Jejunum (tissue), 1 donor: ENCODE measurements around the genes DCTN4, ANXA6 and GLRA1.

GRCh38 chr5:150758135-150759436 is at the start of gene DCTN4:
Gene DCTN4, minus strand, starts transcription at chr5:150759017.
- PRO-cap = bidirectional peak, plus-strand start at chr5:150758781, minus-strand start at chr5:150758502; bidirectional peak, plus-strand start at chr5:150759139, minus-strand start at chr5:150759006

DNA sequence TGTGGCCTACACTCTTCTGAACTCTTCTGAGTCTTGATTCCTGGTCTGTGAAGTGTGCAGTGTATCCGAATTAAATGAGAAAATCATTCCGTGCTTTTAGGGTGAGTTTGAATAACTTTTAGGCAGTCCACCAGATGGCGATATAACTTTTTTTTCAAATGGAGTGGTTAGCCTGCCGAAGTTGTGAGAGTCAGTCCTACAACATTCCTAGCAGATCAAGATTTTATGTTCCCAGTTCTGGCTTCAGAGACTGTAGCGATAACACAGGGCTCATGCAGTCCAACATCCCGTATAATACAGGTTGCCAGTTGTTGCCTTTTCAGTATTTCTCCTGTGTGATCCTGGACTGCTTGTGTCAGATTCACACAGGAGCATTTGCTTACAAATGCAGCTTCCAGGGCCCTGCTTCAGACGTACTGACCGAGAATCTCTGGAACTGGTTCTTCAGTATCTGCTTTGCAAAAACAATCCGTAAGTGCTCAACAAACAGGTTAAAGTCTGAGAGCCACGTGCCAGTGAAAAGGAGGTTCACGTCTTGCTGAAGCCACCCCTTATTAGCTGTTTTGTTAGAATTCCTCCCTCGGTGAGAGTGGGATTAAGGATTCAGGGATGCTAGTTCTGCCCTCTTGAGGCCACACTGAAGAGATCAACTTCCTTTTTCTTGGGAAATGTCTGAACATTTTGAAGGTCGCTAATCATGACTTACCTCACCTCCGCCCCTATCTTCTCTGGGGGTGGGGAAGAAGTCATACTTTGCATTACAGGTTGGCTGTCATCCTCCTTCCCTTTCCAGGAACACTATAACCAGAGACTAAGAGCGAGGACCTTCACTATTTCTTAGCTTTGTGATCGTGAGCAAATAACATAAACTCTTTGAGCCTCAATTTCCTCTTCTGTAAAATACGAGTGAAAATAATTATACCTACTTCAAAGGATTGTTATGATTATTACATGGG is 22.8 kb downstream of the SMIM3 start:
- PRO-cap = no peak

DNA sequence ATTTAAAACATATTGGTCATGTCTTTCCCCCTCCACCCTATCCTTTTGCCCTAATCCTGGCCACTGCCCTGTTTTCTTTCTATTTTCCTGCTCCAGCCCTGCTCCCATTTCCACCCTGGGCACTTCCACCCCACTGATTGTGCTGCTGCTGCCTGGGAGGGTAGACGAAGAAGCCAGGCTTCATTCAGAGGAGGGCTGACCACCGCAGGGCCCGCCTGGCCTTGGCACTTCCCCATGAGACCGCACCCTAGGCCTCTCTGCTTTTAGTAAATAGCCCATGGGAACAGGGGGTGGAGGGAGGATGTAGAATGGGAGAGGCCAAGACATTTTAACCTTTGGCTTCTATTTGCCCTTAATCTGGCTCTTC is 13.7 kb upstream of the GPX3 start:
- PRO-cap = no peak

- PRO-cap = no peak
Measured at GRCh38 chr5:151016658-151017127, 3.7 kb upstream of the GPX3 start.

DNA sequence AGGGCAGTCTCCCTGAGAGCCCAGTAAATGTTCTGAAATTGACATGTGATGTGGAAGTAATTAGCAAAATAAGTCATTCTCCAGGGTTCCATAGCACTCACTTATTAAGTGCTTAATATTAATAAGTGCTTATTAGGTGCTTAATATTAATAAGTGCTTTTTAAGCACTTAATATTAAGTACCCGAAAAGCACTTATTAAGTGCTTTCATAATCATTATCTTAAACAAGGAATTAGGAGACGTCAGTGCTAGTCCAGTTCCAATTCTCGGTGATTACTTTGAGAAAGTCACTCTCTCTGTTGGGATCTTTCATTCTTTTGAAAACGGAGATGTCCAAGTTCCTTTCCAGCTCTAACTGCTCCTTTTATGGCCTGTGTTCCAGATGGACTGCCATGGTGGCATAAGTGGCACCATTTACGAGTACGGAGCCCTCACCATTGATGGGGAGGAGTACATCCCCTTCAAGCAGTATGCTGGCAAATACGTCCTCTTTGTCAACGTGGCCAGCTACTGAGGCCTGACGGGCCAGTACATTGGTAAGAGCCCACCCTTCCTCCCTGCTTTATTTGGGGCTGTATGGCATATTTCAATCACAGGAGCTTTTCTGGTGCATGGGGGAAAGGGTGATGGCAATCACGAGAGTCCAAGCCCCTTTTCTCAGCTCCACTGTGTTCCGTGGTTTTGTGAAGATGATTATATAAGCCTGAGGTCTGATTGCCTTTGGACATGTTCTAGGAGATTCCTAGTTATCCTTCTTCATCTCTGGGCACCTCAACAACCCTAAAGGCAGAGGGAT is 4.8 kb downstream of the GPX3 start:
- PRO-cap = no peak

- PRO-cap = no peak
Measured at GRCh38 chr5:151058763-151059300, 22.0 kb downstream of the TNIP1 start.

DNA sequence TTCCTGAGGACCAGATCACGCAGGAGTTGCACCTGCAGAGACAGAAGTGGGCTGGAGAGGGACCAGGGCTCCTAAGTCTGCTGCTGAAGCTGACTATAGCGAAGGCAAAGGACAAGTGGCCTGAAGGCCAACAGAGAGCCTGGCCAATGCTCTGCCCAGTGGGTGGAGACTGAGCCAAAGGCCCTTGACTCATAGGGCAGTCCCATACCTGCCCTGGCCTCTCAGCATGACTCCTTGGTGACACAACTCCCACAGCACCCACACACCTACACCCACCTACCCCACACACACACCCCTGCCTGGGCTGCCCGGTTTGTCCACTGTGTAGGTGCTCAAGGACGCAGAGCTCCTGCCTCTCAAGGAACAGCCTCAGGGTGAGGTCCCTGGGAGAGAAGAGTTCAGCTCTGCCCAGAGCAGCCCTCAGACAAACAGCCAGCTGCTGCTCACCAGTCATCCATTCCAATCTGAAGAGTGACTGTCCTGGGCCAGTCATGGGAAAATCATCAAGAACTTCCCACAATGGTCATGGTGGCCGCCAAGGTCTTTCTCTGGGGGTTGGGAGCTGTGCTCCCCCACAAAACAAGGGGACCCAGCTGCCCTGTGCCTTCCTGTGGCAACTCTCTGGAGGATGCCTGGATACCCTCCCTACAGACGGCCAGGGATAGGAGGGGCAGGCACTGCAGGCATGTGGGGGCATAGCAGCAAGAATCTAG is 5.0 kb downstream of the TNIP1 start:
- PRO-cap = bidirectional peak, plus-strand start at position 261 of the sequence, minus-strand start at position 106 of the sequence

GRCh38 chr5:151098629-151098811 is 17.7 kb upstream of the TNIP1 start:
- PRO-cap = no peak

- PRO-cap = unidirectional peak, minus-strand start at chr5:151157529; bidirectional peak, plus-strand start at chr5:151157917, minus-strand start at chr5:151157779
Measured at GRCh38 chr5:151157409-151158050, at the start of gene ANXA6. Gene ANXA6, minus strand, starts transcription at chr5:151157779.

GRCh38 chr5:151212311-151213188 is 11.3 kb downstream of the CCDC69 start:
- PRO-cap = no peak

DNA sequence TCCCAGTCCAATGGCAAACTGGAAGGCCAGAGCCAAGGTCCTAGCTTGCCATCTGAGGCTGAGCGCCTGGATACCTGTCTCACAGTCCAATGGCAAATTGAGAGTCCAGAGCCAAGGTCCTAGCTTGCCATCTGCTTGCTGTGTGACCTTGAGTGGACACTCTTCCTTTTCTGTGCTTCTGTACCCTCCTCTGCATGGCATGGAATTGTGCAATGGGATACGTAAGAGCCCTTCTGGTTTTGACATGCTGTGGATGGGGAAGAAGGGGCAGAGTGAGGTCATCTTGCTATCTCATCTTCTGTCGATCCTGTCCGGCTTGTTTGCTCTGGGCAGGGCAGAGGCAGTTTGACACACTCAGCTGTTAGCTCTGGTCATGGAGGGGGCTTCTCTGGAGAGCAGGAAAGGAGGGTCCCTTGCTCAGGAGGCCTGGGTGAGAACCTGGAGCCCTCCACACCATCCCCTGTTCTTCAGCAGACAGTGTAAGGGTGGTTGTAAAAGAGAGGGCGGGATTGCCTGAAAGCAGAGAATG is 8.7 kb downstream of the CCDC69 start:
- PRO-cap = no peak

DNA sequence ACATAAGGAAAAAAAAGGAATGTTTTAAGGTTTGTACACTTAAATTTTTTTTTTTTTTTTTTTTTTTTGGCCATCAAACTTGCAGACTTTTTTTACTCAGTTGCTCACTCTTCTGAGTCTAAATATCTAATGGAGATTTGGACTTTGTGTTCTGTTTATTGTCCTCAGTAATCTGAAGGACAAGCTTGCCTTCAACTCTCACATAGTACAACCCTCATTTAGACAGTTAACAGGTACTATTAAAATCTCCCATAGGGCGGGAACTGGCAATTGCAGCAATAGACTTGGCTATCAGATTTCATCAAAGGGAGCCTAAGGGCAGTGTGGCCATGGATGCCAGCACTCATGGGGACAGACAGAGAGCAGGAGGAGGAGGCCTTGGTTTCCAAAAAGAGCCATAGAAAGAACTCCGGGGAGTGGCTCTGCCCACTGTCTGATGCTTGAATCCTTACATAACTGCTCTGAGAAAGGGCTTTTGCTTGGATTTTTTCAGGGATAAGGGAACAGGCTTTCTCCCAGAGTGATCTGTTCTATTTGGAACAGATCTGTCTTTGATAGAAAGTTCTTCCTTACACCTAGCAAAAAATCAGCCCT is 6.7 kb downstream of the SLC36A1 start:
- PRO-cap = no peak

DNA sequence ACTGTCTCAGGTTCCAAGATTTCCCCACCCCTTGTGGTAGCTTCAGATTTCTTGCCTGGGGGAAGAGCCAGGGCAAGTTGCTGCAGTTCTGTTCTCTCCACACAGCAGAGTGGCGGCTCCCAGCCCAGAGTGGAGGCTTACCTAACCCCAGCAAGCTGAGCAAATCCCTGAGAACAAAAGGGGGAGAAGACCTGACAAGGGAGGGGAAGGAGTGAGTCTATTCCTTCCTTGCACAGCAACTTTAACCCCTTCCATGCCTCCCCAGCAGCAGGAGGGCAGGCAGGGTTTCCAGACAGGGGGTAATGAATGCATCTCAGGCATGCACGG is 28.6 kb upstream of the FAT2 start:
- PRO-cap = no peak

- PRO-cap = no peak
Measured at GRCh38 chr5:151662394-151663085, 24.2 kb downstream of the SPARC start.

DNA sequence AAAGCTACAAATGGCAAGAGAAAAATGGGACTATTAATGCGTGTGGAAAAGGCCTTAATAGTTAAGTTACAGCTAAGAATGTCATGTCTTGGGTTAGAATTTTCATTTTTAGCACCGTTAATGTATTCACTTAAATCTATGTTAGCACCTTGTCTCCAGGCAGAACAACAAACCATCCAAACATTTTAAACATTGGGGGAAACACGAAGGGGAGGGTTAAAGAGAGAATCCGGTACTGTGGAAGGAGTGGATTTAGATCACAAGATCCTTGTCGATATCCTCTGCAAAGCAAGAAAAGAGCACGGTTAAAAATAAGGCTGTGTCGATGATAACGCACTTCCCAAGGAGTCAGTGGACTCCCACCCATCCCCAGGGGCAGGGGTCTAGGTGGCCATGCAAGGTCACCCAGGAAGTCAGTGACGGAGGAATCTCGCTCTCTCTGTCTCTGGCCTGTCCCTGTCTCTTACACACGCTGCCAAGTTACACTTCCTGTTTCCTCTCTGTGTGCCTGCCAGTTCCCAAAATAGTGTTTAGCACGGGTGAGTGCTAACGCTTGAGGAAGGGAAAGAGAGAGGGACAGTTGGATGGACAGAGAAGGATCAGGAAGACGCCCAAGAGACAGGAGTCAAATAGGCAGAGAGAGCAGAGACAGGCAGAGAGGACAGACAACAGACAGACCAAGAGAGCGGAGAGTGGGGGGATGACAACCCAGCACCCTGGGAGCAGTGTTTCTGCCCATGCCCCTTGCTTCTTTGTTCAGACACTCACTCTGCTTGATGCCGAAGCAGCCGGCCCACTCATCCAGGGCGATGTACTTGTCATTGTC is 23.2 kb downstream of the SPARC start:
- PRO-cap = no peak

DNA sequence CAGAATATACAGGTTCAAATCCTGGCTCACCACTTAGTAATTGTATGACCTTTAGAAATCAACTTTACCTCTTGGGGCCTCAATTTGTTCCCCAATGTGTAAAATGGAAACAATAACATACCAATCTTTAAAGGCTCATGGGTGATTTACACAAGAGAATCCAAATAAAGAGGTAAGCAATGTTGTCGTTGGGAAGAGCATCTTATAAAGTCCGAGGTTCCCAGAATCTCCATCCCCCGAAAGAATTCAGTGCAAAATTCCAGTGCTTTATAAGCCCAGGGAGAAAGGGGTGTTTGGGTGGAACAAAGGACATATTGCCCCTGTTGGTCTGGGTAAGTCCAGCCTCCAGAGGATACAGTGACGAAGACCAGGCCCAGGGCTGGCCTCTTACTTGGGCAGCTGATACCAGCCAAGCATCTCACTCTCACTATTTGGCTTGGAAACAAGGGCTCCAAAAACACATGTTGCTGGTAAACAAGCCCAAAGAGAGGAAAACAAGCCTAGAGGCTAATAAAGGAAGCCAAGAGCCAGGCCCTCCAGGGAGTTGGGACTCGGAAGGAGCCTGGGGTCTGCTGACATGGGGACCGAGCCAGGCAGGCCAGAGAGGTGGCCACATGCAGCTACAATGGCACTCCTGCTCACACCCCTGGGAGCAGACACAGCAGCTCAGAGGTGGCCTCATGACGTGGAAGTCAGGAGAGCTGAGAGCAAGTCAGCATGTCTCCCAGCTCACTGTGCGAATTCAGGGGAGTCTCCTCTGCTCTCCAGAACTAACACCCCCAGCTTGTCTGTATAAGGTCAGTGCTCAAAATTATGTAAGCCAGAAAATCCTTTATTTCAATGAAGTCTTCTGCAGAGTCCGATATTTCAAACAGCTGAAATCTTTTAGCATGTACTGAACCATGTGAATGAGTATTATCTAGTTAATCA is 5.8 kb downstream of the SPARC start:
- PRO-cap = no peak

DNA sequence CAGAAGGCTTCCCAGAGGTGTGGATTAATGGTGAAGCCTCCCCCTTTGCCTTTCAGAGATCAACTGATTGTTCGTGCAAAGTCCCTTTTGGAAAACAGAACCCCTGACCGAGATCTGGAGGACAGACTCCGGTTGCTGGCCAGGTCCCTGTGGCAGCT is 510 bp downstream of the SPARC start:
- PRO-cap = no peak

DNA sequence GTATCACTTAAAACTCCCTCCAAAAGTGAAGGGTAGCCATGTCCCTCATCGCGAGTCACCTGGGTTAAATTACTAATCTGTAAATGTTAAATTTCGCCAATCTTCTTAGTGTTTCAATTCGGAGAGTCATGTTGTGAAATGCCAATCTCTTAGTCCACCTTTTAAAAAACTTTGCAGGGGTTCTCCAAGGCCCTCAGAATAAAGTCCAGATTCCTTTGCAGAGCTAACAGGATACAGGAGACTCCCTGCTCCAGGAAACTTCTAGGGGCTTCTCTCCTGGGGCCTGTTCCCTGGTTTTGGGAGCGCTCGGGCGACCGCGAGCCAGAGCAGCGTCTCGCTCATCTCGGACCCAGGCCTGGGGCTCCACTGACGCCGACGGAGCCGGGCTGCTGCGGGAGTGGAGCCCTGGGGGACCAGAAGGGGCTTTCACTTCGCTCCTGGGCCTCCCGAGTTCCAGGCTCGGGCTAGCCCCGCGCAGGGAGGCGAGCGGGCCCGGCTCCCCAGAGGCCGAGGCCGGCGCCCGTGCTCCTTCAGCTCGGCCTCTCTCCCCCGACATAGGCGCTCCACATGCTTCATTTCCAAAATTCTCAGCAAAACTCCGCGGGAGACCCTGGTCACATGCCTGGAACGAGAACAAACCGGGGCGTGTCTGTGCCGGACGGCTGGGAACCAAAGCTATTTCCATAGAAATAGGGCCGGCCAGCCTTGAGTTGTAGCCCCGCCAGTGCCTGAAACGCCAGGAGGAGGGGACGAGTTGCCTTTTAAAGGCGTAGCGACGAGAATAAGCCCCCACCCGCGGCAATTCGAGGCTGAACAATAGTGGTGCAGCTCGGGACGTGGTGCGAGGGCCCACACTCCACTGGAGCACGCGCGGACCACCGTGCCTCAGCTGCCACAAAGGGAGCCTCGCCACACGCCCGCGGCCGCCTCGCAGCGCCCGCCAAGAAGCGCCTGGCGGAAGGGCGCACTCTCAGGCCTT is 1.3 kb upstream of the G3BP1 start:
- PRO-cap = bidirectional peak, plus-strand start at position 708 of the sequence, minus-strand start at position 556 of the sequence; bidirectional peak, plus-strand start outside the sequence, minus-strand start at position 942 of the sequence

DNA sequence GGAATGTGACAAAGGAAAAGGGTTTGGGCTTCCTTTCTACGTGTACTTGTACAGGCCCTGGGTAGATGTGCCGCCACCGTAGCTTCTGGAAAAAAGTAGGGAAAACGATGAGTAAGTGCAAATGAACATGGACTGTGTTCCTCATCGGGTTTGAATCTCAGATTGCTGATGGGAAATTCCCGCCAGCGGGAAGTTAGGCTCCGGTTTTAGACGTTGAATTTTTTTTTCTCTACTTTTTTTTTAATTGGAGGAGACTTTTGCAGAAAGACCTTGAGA is 1.1 kb downstream of the G3BP1 start:
- PRO-cap = unidirectional peak, minus-strand start at position 87 of the sequence

DNA sequence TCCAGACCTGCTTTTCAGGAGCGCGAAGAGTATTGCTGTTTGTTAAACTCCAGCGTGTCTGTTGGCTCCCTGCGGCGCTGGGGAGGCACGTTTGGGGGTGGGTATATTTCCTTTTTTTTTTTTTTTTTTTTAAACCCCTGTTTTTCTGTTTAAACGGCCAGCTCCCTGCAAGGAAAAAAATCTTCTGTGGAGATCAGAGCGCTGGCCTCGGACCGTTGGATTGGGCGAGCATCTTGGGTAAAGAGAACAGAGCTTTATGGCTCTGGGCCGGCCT is at the start of gene GLRA1:
GLRA1 (minus strand) TSS at position 79 of the 274 bp plus-strand sequence.
- PRO-cap = no peak